Neuron (in vitro differentiated cells): ENCODE measurements around the genes GATB and SFRP2.

DNA sequence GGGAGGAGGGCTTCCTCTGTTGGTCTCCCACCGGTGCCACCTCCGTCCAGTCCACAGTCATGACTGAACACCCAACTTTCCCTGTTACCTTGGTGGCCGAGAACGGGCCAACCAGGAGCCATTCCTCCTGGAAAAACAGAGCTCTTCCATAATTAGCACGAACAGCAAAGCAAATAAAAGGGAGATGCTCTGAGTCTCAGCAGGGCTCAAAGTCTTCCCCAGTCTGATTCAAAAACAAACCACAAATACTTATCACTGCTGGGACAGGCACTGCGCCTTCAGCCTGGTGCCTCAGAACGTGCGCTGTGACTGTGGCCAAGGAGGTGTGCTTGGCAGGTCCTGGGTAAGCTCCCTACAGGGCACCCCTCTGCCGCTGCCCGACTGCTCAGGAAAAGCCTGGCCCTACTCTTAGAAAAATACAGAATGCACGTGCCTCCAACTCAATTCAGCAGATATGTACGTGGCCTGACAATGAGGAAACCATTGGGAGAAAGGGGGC lies 87.0 kb downstream of the GATB start:
- PRO-cap, result no peak

DNA sequence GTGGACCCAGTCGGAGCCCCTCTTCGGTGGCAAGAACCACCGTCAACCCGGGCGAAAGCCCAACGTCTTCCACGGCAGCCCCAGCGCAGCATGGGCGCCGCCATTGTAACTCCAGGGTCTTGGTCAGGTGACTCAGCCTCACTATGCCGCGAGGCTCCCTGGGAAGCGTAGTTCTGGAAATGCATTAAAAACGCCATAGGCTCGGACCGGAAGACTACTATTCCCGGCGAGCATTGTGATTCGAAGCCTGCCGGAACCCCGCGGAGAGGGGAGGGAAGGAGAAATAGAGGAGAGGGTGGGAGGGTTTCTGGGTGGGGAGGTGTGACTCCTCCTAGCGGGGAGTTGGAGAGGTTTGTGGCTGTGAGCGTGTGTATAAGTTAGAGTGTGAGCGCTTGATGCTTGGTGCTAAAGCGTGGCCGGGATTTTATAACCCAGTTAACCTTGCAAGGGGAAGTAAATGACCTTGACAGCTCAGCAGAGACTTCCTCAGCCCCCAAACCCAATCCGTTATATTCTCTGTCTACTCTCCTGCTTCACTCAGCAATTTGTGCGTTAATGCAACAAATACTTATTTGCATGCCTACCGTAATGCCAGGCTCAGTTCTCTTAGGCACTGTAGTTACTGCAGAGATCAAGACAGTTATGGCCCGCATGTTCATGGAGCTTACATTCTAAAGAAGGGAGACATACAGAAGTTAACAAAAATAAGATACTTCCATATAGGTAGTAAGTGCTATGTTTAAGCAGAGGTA lies at the start of gene GATB:
Gene GATB, minus strand, starts transcription at position 129 of the 752 bp plus-strand sequence.
- PRO-cap, result bidirectional peak, plus-strand start at position 322 of the sequence, minus-strand start at position 107 of the sequence

GRCh38 chr4:151964993-151965444 lies 204.2 kb upstream of the GATB start:
- PRO-cap, result no peak

- PRO-cap, result no peak
Measured at GRCh38 chr4:152071832-152072589, 311.2 kb upstream of the GATB start.

DNA sequence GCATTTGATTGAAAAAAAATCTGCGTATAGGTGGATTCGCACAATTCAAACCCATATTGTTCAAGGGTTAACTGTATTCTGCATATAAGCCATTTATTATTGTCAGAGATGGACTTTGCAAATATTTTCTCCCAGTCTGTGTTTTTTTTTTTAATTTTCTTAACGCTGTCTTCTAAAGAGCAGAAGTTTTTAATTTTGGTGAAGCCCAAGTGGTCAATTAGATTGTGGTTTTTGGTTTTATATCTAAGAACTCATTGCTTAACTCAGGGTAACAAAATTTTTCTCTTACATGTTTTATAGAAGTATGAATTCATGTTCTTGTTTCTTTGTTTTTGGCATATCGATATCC lies 360.3 kb upstream of the GATB start:
- PRO-cap, result no peak

DNA sequence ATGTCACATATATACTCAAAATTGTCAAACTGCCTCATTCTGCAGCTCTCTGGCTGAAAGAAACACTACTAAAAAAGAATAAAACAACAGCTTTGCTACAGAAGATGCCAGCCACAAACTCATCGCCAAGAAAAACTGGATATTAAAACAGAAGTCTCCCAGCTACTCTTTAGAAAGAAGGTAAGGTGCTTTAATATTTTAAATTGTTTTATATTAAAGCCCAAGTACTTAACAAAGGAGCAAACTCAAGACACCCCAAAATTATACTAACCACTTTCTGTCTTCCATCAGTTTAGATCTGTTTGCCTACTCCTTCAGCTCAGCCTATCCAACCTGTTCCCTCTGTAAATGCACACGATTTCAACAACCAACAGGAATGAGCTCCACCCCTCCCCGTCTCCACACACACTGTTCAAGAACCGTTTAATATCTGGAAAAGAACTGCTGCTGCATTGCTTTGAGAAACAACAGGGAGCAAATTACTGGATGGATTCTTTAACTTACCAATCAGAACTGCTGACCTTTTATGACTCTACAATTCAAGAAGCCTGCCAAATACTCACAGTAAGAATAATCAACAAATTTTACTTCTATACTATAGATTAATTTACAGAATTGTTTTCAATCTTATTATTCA lies 87.1 kb downstream of the FBXW7 start:
- PRO-cap, result no peak

DNA sequence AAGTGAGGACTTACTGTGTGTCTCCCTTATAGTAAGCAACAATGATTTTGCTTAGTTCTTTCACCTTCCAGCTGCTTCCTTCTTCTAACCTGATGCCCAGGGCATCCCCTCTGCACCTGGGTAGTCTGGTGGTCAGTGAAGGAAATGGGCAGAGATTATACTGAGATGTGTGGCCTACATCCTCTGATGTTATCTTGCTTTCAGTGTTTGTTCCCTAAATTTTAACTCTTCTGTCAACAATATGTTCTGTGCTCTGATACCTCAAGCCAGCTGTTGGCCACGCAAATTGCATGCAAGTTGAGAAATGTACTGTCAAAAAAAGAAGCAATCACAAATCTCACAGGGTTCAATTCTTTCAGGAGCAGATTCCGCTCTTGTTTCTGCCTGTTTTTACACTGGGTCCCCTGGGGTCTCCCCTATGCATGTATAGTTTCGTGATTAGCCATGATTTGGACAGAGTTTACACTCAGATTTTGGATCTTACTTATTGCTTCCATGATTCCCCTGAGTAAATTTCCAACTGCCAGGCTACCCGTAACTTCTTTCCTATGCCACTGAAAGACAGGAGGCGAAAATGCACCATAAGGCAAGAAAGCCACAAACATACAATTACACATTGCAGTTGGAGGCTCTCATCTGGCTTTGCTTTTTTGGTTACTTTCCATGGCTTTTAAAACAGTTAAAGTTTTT lies 73.7 kb downstream of the FBXW7 start:
- PRO-cap, result no peak

DNA sequence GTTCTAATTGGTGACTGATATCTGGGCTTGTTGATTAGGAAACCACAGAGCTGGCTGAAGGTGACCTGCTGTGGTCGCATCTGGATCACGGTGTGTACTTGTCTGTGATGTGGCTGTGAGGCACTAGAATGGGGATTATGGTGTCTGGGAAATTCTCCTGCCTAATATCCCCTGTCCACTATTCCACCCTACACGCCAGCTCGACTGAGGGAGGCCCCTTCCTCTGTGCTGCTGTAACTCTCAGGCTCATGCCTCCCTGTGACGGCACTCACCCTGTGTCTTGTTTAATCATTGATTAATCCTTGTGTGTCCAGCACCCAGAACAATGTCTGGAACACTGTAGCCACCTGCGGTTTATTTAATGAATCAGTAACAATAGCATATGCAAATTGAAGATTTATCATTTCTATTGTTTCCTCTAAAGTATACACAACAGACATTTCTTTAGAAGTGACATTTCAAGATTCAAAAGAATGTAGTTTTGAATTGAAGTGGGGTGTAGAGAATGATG lies 14.8 kb upstream of the TRIM2 start:
- PRO-cap, result no peak

- PRO-cap, result no peak
Measured at GRCh38 chr4:153219803-153220431, 15.7 kb downstream of the TRIM2 start.

- PRO-cap, result bidirectional peak, plus-strand start at chr4:153248950, minus-strand start at chr4:153248860; bidirectional peak, plus-strand start at chr4:153249007, minus-strand start at chr4:153248982; bidirectional peak, plus-strand start at chr4:153249362, minus-strand start at chr4:153249243; bidirectional peak, plus-strand start at chr4:153249563, minus-strand start at chr4:153249647; bidirectional peak, plus-strand start at chr4:153249851, minus-strand start at chr4:153249712
Measured at GRCh38 chr4:153248720-153250043, 44.9 kb downstream of the TRIM2 start.

GRCh38 chr4:153319160-153319588 lies 25.3 kb upstream of the MND1 start:
- PRO-cap, result no peak

DNA sequence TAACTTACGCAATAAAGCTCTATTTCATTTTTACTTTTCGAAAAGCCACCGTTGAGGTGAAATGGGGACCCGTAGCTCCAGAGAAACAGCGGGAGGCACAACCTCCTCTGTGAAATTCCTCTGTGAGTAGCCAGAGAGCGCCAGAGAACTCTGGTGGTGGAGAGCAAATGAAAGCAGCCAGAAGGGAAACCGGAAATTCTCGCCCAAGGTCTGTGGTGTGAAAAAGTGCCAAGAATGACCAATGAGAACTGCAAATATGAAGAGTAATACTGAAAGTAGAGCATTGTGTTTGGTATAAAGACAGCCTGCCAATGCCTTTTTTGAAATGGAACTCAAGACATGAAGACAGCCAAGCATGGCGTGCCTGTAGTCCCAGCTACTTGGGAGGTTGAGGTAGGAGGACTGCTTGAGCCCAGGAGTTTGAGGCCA lies 33.0 kb upstream of the TMEM131L start:
- PRO-cap, result no peak

- PRO-cap, result bidirectional peak, plus-strand start at chr4:153465668, minus-strand start at chr4:153465717; bidirectional peak, plus-strand start at chr4:153466194, minus-strand start at chr4:153466229
Measured at GRCh38 chr4:153465544-153466262, 457 bp upstream of the TMEM131L start.

DNA sequence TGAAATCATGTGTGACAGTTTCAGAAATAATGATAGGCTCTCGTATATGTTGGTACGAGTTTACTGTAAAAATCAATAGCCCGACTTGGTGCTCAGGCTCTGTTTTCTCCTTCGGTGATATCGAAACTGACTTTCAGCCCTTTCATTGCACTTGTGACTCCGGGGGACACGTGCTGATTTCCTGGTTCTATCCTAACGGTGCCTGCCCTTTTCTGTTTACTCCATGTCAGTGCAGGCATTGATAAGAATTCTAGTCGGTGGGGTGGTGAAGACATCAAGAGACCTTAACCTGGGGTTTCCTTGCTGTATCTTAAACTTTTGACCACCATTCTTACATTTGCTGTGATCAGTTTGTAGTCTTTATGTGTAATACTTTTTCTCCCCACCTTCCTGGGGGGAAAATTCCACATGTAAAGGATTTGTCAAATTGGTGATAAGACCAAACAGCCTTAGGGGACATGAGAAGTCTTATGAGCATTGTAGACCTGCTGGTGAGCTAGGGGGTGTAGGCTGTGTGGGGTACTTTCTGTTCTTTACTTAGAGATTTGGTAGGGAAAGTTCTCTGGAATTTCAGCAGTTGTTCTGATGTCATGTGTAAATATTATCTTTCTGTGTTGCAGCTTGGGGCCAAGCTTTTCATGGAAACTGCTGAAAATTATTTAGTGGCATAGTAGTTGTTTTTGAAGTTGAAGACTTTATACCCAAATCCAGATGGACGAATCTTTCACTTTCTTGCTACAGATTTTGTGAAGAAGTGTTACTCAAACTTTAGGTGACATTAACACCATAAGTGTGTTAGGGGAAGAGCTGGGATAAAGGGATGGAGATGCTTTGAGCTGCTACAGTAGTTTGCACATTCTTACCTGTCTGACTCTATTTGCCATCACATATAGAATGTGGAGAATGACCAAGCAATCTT lies 52.8 kb downstream of the TMEM131L start:
- PRO-cap, result no peak

DNA sequence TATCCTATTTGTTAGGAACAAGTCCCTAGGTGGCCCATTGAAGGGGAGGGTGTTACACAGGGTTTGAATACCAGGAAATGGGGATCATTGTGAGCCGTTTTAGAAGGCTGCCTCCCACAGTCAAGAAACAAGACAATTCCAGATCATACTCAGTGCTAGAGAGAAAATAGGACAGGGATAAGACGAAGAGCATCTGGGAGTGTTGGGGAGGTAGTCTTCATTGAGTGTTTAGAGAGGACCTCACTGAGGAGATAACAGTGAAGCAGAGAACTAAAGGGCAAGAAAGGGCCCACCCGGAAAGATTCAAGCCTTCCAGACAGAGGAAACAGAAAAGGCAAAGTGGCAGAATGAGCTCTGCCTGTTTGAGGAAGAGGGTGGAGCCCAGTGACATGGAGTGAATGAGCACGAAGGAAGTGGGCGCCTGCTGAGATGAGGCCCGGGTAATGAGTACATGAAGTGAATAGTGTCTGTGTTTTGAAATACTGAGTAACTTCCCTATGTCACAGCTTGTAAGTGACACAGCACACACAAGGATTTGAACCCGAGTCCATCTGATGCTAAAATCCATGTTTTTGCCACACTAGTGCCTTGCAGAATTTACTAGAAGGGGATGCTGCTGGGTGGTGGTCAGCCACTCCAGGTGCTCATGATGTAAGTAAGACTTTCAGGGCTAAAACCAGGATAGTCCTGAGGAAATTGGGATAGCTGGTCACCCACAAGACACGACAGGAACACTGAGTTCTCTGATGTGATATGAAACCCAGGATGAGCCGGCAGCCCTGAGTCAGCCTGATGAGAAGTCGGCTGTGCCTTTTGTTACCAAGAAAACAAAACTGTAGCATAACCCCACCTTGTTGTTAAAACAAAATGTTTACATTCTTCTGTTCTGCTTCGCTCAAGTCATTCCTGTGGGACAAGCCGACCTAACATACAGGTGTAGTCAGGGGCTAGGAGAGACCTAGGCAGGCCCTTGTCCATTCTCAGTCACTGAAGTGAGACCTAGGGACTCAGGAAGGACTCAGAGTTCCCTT lies 32.4 kb upstream of the TLR2 start:
- PRO-cap, result no peak

- PRO-cap, result no peak
Measured at GRCh38 chr4:153708322-153708773, 24.3 kb downstream of the TLR2 start.

DNA sequence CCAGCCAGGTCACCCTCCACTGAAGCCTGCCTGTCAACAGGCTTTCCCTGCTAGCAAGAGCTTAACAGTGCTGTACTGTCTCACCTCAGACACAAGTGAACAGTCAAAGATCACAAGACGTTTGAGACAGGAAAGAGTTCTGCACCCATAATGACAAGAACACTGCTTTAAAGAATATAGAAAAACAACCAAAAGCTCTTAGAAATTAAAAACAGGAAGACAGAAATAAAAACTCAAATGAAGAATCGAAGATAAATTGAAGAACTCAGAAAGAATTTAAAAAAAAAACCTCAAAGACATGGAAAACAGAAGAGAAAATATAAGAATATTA lies 4.6 kb downstream of the RNF175 start:
- PRO-cap, result no peak

DNA sequence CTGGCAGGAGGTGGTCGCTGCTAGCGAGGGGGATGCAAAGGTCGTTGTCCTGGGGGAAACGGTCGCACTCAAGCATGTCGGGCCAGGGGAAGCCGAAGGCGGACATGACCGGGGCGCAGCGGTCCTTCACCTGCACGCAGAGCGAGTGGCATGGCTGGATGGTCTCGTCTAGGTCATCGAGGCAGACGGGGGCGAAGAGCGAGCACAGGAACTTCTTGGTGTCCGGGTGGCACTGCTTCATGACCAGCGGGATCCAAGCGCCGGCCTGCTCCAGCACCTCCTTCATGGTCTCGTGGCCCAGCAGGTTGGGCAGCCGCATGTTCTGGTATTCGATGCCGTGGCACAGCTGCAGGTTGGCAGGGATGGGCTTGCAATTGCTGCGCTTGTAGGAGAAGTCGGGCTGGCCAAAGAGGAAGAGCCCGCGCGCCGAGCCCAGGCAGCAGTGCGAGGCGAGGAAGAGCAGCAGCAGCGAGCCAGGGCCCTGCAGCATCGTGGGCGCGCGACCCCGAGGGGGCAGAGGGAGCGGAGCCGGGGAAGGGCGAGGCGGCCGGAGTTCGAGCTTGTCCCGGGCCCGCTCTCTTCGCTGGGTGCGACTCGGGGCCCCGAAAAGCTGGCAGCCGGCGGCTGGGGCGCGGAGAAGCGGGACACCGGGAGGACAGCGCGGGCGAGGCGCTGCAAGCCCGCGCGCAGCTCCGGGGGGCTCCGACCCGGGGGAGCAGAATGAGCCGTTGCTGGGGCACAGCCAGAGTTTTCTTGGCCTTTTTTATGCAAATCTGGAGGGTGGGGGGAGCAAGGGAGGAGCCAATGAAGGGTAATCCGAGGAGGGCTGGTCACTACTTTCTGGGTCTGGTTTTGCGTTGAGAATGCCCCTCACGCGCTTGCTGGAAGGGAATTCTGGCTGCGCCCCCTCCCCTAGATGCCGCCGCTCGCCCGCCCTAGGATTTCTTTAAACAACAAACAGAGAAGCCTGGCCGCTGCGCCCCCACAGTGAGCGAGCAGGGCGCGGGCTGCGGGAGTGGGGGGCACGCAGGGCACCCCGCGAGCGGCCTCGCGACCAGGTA lies at the start of gene SFRP2:
Gene SFRP2, minus strand, starts transcription at position 738 of the 1,061 bp plus-strand sequence.
- PRO-cap, result bidirectional peak, plus-strand start at position 833 of the sequence, minus-strand start at position 722 of the sequence

- PRO-cap, result unidirectional peak, plus-strand start at chr4:153790858; bidirectional peak, plus-strand start at chr4:153791168, minus-strand start at chr4:153791122
Measured at GRCh38 chr4:153790689-153791837, 2.2 kb upstream of the SFRP2 start.

DNA sequence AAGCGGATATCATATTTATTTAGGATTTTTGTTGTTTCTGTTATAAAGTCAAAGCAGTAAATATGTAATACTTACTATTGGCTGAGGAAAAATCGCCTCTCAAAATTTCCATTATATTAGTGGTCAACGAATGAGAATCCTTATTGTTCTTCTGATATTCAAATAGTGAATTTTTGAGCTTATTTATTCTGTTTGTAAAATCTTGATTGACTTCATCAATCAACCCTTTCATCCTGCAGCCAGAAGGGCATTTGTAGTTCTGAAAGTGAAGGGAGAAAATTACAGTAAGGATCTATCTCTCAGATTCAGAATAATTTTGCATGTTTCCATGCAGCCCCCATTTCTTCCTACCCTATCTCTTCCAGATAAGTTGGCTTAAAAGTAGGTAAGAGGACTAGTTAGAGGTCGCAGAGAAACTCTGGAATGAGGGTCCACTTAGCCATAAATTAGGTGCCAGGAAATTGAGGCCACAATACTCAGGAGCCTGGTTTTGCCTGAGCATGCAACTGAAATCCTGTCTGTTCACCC lies 1.8 kb downstream of the FGA start:
- PRO-cap, result no peak